Gastrocnemius medialis (tissue), 3 donors: ENCODE measurements around a stretch of chr15.

GRCh38 chr15:20384554-20384905 is 157.1 kb downstream of the GOLGA6L6 start:
- PRO-cap: no peak
- RAMPAGE, long total RNA, 3 experiments: no peak in any of the 3 experiments

GRCh38 chr15:22572887-22573274 is 114.2 kb downstream of the GOLGA6L22 start:
- PRO-cap: no peak
- RAMPAGE, long total RNA, 3 experiments: no peak in any of the 3 experiments

DNA sequence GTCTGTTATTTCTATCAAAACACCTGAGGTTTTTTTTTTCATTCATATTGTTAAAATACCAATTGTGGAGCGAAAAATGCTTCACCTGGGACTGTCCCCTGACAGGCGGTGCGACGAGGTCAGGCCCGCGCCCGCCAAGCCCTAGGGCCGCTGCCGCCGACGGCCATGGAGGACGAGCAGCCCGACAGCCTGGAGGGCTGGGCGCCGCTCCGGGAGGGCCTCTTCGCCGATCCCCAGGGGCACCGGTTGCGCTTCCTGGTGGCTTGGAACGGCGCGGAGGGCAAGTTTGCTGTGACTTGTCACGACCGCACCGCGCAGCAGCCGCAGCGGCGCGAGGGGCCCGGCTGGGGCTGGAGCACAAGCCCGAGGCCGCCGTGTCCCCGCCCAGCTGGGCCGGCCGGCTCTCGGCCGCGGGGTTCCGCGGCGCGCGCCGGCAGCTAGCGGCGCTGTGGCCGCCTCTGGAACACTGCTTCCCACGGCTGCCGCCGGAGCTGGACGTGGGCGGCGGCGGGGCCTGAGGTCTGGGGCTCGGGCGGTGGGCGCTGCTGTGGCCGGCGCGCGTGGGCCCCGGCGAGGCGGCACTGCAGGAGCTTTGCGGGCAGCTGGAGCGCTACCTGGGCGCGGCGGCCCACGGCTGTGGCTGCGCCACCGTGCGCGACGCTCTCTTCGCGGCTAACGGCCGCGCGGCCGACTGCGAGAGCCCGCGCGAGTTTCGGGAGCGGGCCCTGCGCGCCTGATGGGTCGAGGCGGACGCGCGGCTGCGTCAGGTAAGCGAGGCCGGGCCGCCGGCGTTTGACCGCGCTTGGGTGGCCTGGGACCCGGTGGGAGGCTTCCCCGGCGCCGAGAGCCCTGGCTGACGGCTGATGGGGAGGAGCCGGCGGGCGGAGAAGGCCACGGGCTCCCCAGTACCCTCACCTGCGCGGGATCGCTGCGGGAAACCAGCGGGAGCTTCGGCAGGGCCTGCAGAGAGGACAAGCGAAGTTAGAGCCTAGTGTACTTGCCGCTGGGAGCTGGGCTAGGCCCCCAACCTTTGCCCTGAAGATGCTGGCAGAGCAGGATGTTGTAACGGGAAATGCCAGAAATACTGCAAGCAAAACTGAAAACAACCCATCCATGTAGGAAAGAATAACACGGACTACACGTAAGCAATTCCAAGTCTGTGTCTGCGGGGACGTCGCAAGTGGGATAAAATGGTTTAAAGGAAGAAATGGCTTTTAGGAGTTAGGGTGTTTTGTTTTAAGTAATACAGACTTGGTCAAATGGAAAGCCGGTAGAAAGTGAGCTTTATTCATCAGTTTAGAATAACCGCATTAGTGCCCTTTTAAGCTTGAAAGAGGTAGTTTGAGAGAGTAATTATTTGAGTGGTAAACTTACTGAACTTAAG is 121.8 kb upstream of the NIPA1 start:
- PRO-cap: unidirectional peak, plus-strand start at position 324 of the sequence; unidirectional peak, minus-strand start at position 1,012 of the sequence
- RAMPAGE, long total RNA, 3 experiments: no peak in any of the 3 experiments

DNA sequence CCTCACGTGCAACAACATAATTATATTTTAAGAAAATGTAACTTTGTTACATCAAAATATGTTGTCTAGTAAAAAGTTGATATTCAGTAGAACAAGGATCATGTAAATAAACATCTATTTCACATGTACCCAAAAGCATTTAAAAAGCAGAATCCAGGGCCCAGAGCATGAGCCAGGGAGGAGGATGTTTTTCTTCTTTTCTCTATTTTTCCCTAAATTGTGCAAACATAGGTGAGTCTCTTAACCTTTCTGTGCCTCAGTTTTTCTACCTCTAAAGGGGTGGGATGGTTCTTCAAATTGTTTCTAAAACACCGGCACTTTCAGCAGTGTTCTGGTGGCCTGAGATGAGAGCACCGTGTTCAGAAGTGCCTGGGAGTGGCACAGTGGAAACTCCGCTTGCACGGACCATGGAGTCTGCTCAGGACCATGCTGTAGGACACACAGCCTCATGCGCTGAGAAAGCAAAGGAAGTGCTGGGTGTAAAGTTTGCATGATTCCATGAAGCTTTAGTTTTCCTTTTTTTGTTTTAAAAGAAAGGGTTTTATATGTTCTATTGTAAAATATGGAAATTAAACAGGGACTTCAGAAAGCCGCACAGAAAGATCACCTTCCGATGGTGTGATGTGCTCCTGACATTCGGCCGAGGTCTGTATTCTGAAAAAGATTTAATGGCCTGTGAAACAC is 9.8 kb upstream of the NIPA2 start:
- PRO-cap: no peak
- RAMPAGE, long total RNA, 3 experiments: no peak in any of the 3 experiments

GRCh38 chr15:23570418-23570882 is 5.0 kb downstream of the MKRN3 start:
- PRO-cap: no peak
- RAMPAGE, long total RNA, 3 experiments: no peak in any of the 3 experiments

- PRO-cap: no peak
- RAMPAGE, long total RNA, 3 experiments: no peak in any of the 3 experiments
Observed at GRCh38 chr15:23798187-23798638, 111.1 kb upstream of the NDN start.

- PRO-cap: no peak
- RAMPAGE, long total RNA, 3 experiments: no peak in any of the 3 experiments
Observed at GRCh38 chr15:23856898-23857398, 169.8 kb upstream of the NDN start.

GRCh38 chr15:23912133-23912731 is 225.1 kb upstream of the NDN start:
- PRO-cap: no peak
- RAMPAGE, long total RNA, 3 experiments: no peak in any of the 3 experiments

DNA sequence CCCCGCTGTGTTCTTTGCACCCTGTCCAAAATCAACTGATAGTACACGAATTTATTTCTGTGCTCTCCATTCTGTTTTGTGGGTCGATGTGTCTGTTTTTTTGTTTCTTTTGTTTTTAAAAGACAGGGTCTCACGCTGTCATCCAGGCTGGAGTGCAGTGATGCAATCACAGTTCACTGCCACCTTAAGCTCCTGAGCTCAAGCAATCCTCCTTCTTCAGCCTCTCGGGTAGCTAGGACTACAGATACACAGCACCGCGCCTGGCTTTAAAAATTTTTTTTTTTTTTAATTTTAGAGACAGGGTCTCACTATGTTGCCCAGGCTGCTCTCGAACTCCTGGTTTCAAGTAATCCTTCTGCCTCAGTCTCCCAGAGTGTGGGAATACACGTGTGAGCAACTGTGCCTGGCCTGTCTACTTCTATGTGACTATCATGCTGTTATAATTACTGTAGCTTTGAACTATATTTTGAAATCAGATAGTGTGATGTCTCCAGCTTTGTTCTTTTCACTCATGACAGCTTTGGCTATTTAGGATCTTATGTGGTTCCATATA is 39.3 kb downstream of the UBE3A start:
- PRO-cap: no peak
- RAMPAGE, long total RNA, 3 experiments: no peak in any of the 3 experiments

DNA sequence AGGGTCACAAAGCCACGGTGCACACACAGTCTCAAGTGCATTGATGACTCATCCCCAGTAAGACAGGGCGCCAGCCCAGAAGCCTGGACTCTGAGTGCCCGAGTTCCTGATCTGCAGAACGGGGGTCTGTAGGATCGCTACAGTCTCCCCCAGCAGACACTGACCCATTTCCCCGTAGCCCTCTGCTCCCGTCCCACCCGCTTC is 75.0 kb downstream of the ATP10A start:
- PRO-cap: no peak
- RAMPAGE, long total RNA, 3 experiments: no peak in any of the 3 experiments

DNA sequence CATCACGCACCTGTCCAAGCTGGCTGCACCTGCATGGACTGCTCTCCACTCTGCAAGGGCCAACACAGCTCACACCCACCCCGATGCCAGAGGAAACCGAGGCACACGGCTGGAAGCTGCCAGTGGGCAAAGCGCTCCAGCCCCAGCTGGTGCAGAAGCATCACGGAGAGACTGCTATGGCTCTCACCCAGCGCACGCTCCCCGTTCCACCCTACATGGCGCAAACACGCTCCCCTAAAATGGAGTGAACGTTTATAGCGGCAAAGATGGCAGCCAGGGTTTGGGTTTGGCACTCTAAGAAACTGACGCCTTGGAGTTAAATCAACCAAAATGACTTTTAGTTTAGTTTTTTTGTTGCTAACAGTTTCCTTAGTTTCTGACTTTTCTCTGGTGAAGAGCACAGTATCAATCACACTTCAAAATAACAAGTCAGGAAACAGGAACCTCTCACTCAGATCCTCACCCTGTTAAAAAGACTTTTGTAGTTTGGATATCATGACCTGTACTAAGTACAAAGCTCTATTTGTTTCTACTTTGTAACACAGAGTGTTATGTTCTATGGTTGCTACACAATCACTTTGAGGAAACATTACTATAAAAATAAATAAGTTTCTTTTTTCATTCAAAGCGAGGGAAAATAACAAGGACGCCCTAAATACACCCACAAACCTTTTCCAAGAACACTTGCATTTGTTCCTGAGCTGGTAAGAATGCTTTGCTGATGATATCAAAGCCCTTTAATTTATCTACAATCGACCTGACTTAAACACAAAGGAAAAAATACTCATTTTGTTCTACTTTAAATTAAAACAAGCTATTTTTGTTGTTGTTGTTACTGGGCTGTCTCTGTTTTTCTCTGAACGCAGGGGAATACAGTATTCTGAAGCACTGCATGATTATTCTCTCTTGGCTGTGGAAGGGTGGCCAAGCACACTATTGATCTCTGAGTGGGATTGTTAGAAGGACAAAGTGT is 51.0 kb downstream of the ATP10A start:
- PRO-cap: no peak
- RAMPAGE, long total RNA, 3 experiments: no peak in any of the 3 experiments

DNA sequence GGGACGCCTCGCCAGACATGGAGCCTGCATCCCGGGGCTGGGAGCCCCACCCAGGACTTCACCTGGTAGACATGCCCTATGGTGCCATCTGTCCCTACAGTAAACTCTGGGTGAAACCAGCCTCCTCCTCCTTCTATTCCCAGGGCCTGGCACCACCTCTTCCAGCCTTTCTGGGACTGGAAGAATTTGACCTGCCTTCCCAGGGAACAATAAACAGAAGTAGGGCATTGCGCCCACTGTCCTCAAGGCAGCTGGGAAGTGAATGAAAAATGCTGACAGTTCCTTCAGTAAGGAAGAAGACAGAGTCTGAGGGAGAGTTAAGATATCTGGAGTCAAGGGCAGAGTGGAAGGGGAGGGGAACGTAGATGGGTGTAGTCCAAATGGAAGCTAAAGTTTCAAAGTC is 2.8 kb downstream of the ATP10A start:
- PRO-cap: no peak
- RAMPAGE, long total RNA, 3 experiments: no peak in any of the 3 experiments

- PRO-cap: no peak
- RAMPAGE, long total RNA, 3 experiments: no peak in any of the 3 experiments
Observed at GRCh38 chr15:25862292-25863094, 634 bp downstream of the ATP10A start.

GRCh38 chr15:26050926-26051462 is 187.9 kb upstream of the ATP10A start:
- PRO-cap: no peak
- RAMPAGE, long total RNA, 3 experiments: no peak in any of the 3 experiments

DNA sequence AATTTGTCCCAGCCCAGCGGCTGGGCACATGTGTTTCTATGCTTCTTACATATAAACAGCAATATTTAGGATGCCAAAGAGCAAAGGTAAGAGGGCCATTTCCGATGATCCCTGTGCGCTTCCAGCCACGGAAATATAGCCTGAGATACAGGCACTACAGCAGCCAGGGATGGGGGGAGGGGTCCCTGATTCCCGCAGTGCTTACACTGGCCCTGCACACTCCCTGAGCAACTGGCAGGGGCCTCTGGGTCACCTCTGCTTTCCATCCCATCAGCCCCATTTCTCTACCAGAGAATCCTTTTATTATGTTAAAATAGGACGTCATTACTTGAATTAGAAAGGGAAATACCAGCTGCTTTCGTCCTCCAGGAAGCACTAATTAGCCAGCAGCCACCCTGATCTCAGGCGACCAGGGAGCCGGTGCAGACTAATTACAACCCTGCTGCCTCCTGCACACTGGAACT is 372.2 kb upstream of the ATP10A start:
- PRO-cap: no peak
- RAMPAGE, long total RNA, 3 experiments: no peak in any of the 3 experiments

GRCh38 chr15:27070970-27071492 is 100.0 kb downstream of the GABRG3 start:
- PRO-cap: no peak
- RAMPAGE, long total RNA, 3 experiments: no peak in any of the 3 experiments

GRCh38 chr15:27541602-27541892 is 557.6 kb downstream of the OCA2 start:
- PRO-cap: no peak
- RAMPAGE, long total RNA, 3 experiments: no peak in any of the 3 experiments

DNA sequence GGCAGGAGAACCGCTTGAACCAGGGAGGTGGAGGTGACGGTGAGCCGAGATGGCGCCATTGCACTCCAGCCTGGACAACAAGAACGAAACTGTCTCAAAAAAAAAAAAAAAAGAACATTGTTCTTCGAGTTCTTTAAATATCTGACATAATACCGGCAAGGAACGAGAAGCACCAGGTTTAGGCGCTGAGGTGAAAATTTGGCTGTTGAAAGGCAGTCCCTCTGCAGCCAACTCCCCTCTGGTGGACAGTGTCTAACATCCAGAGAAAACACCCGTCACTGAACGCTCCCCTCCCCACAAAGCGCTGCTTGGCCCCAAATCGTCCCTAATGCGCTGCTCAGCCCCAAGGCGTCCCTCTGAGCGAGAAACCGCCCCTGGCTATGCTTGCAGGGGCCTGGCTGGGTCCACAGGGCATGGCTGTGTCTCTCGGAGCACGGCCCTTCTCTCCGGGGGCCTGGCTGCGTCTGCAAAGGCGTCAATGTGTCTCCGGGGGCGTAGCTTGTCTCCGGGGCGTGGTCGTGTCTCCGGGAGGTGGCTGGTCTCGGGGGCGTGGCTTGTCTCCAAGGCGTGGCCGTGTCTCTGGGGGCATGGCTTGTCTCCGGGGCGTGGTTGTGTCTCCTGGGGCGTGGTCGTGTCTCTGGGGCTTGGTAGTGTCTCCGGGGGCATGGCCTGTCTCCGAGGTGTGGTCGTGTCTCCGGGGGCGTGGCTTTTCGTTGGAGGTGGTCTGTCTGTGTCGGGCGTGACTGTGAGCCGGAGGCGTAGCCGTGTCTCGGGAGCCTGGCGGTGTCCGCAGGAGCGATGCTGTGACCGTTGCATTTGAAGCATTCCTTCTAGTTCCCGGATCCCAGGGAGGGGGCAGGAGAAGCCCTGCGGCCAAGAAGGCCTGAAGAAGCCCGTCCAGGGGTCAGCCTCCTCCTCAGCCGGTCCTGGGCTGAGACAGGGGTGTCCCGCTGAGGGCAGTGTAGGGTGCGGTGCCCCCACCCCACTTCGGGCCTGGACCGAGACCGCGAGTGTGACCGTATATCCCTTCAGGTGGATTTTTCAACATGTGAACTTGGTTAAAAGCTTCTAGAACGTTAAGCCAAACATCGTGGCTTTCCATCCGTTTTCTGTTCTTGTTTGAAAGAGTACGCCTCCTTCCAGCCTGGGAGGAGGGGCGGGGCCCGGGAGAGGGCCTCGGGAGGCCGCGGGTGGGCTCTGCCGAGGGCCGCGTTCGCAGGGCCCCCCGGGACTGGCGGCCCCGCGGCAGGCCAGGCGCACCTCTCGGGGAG is 3.1 kb downstream of the OCA2 start:
- PRO-cap: bidirectional peak, plus-strand start at position 753 of the sequence, minus-strand start at position 468 of the sequence
- RAMPAGE, long total RNA, 3 experiments: no peak in any of the 3 experiments

DNA sequence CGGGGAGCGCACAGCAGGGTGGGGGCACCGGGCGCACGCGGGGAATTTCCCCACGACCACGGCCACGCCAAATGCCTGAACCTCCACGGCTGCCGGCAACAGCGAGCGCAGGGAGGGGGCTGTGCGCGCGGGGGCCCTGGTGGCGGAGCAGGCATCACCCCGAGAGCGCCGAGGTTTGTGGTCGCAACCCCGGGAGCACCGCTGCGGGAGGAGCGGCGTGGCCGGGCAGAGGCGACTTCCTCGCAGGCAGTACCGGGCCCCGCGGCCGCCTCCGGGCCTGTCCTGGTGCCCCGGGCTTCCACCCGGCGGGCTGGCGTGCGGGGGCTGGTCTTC is 7.5 kb upstream of the OCA2 start:
- PRO-cap: no peak
- RAMPAGE, long total RNA, 3 experiments: no peak in any of the 3 experiments

GRCh38 chr15:28890794-28891379 is 5.1 kb downstream of the APBA2 start:
- PRO-cap: no peak
- RAMPAGE, long total RNA, 3 experiments: no peak in any of the 3 experiments